PC-3 (cell line): ENCODE measurements around a stretch of chr4.

- RAMPAGE, long total RNA, result no peak
Measured at GRCh38 chr4:71185155-71185532, 1.9 kb upstream of the SLC4A4 start.

- RAMPAGE, long total RNA, result no peak
Measured at GRCh38 chr4:71259784-71260426, 72.8 kb downstream of the SLC4A4 start.

- RAMPAGE, long total RNA, result no peak
Measured at GRCh38 chr4:71430433-71431075, 243.5 kb downstream of the SLC4A4 start.

- RAMPAGE, long total RNA, result no peak
Measured at GRCh38 chr4:73115548-73116140, 46.1 kb upstream of the COX18 start.

GRCh38 chr4:73120068-73120555 is 50.6 kb upstream of the COX18 start:
- RAMPAGE, long total RNA, result no peak

- RAMPAGE, long total RNA, result no peak
Measured at GRCh38 chr4:73192204-73193046, 66.2 kb downstream of the ANKRD17 start.

GRCh38 chr4:73200598-73201146 is 57.9 kb downstream of the ANKRD17 start:
- RAMPAGE, long total RNA, result no peak

DNA sequence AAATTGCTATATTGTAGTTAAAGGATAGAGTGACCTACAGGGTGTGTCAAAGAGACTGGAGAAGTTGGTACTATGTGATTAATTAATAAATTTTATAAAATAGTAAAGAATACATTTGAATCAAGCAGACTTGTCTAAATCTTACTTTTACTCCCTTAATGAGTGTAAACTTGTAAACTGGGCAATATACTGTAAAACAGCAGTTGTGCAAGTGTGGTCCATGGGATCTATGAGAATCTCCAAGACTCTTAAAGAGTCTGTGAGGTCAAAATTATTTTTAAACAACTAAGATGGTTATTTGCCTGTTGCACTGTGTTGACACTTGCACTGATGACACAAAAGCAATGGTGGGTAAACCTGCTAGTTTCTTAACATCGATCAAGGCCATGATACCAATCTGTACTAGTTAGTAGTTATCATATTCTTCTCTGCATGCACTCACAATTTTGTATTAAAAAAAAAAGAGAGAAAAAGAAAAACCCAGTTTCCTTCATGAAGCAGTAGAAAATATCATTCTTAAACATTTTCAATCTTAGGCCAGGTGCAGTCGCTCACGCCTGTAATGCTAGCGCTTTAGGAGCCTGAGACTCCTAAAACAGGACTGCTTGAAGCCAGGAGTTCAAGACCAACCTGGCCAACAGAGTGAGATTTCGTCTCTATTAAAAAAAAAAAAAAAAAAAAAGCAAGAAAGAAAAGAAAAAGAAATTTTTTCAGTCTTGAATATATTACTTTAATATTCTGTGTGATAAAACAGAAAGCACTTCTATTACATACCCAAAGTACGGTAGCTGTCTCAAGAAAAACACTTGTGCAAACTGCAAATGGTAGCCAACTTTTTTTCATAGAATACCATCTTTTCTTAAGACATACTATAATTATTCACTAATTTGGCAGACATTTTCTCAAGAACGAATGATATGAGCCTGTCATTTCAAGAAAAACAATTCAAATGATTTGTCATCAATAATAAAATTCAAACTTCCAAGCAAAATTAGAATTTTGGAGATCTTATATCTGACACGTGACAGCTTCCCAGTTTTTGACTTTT is 44.1 kb downstream of the ANKRD17 start:
- RAMPAGE, long total RNA, result no peak

GRCh38 chr4:73222326-73223622 is 35.8 kb downstream of the ANKRD17 start:
- RAMPAGE, long total RNA, result no peak

- RAMPAGE, long total RNA, result no peak
Measured at GRCh38 chr4:73408156-73409061, 4.3 kb downstream of the ALB start.

DNA sequence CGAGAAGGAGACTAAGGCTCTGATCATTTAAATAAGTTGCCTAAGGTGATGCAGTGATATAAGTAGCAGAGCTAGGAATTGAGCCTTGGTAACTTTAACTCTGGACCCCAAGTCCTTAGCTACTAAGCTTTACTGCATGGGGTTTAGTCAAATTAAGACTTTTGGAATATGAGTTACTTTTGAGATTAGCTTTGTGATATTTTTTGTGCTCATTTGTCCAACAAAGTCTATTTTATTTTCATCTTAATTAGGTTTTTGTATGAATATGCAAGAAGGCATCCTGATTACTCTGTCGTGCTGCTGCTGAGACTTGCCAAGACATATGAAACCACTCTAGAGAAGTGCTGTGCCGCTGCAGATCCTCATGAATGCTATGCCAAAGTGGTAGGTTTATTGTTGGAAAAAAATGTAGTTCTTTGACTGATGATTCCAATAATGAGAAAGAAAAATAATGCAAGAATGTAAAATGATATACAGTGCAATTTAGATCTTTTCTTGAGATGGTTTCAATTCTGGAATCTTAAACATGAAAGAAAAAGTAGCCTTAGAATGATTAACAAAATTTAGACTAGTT is 10.8 kb downstream of the ALB start:
- RAMPAGE, long total RNA, result no peak

- RAMPAGE, long total RNA, result no peak
Measured at GRCh38 chr4:73418036-73418571, 14.0 kb downstream of the ALB start.

DNA sequence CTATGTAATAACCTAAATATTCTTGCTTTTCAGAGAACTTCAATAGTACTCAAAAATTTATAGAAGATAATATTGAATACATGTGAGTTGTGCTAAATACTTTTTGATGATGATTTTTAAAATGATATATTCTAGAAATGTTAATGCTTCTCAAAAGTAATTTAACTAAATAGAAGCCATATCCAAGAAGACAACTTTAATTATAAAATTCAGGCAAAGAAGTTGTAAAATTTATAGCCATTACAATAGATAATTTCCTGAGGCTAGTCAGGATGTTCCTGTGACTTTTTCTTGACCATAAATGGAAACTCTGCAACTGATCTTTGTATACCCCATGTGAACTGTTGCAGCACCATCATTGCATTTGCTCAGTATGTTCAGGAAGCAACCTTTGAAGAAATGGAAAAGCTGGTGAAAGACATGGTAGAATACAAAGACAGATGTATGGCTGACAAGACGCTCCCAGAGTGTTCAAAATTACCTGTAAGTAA is 2.4 kb downstream of the AFM start:
- RAMPAGE, long total RNA, result no peak

DNA sequence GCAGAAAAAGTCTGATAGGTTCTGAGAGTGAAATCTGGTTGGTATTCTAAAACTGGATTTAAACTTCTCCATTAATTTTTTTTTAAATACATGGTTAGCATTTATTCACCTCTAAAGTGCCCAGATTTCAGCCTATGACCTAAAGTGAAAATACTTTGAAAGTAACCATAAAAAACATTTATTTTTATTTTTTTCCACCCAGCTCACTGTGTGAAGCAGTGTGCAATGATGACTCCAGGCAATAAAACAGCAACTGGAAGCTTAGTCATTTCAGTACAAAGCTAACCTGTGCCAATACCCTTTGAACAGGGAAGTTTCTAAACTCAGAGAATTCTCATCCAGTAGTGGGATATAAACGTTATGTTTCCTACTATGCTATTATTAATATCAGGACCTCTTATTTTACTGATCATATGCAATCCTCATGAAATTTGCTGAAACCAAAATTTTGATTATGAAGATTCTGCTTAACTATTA is 11.1 kb downstream of the RASSF6 start:
- RAMPAGE, long total RNA, result no peak

DNA sequence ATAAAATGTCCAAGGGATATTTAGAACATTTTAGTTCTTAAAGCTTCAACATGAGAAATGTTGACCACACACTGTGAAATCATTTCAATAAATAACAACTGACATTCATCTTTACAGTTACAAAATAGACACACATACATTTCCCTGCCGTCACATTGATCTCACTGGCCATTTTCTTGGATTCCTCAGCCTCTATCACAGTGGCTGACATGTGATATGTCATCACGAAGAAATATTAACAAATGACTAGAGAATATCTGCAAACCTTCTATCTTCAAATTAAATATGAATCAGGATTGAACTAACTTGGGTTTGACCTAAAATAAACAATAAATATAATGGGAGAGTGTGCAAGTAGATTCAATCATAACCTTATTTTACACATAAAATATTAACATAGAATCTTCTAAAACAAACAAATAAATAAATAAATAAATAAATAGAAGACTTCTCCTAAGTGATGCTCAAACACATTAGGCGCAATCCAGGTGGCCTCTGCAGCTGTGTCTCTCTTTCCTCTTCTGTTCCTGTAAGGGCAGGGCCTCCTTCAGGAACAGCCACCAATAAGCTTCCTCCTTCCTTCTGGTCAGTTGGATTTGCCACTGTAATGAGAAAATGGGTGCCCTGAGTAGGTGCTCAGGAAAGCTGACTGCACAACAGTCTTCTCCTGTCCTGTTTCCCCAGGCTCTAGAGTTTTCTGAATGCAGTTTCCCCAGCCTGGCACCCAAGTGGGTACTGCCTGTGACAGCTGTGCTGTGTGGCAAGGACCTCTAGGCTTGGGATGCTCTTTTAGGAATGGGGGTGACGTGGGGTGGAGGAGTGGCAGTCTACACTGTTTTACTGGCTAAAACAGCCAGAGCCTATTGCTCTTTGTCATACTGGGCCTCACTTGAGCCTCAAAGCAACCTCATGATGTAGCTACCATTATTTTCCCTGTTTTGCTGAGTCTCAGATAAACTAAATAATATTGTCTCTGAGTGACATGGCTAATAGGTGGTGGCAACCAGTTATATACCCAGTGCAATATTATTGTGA is 1.5 kb downstream of the CXCL2 start:
- RAMPAGE, long total RNA, result no peak

DNA sequence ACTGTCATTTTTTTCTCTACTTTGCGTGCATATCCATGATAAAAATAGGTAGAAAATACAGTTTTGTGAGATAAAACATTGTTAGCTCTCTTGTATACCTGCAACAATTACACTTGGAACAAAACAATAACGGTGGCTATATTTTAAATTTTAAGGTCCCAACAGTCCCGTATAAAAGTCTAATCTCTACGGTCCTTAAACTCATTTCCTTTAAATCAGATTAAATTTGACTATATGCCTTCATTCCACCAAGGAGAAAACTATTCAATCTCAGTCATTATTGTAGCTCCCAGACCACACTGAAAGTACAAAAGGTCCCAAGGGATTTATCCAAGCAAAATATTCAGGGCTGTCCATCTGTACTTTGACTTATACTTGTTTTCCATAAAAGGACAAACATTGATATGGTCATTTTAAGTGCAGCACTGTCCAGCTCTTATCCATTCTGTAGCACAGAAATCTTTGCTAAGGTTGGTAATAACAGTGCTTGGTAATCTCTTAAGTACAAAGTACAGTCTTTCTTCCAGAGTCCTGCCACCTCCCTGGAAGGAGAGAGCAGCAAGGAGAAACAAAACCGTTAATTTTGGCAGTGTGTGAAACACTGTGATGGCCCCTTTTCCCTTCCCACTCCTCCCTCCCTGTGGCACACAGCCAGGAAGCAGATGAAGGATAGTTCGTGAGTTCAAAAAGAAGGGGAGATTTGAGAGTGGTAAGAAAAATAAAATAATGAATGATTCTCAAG is 6.6 kb upstream of the CXCL2 start:
- RAMPAGE, long total RNA, result no peak

DNA sequence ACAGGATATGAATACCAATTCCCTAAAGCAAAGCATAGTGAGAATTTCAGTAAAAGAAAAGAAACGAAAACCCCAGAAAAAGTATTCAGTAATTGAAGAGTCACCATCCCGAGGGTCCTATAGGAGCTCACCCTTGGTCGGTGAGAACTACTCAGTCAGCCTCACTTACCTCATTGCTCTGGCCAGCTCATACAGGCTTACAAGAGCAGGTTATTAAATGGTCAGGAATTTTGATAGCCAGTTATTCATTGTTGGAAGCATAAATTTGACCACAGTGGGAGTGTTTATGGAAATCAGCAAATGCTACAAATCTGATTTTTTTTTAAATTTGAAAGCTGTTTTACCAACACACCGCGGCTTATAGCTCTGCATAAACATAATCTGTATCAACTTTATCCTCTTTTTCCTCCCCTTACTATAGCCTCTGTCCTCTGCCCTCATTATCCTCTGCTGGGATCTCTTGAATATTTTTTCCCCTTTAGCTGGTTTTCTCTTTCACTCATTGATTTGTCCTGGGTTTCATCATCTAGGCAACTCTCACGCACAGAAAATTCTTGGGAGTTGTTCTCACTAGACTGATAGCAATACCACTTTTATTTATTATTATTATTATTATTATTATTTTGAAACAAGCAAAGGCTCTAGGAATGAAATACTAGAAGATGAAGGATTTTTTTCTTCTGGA is 11.0 kb upstream of the CXCL2 start:
- RAMPAGE, long total RNA, result no peak

GRCh38 chr4:74395075-74395281 is 30.0 kb downstream of the EREG start:
- RAMPAGE, long total RNA, result no peak

GRCh38 chr4:74659527-74660241 is 134.6 kb downstream of the BTC start:
- RAMPAGE, long total RNA, result no peak

GRCh38 chr4:74682694-74683216 is 111.6 kb downstream of the BTC start:
- RAMPAGE, long total RNA, result no peak